ENCODE measurements around a stretch of chr10.

CAGE:
- cytosol, long polyA minus RNA: no peak
- cytosol, long polyA plus RNA: no peak
- long polyA plus RNA: no peak
- nucleus, long polyA minus RNA: no peak
- nucleus, long polyA plus RNA: no peak
Measured at GRCh38 chr10:59587292-59587491, 122.5 kb downstream of the SLC16A9 start.

CAGE:
- cytosol, long polyA minus RNA: no peak
- cytosol, long polyA plus RNA: no peak
- long polyA plus RNA: no peak
- nucleus, long polyA minus RNA: no peak
- nucleus, long polyA plus RNA: no peak
Measured at GRCh38 chr10:59704560-59704954, 5.1 kb downstream of the SLC16A9 start.

DNA sequence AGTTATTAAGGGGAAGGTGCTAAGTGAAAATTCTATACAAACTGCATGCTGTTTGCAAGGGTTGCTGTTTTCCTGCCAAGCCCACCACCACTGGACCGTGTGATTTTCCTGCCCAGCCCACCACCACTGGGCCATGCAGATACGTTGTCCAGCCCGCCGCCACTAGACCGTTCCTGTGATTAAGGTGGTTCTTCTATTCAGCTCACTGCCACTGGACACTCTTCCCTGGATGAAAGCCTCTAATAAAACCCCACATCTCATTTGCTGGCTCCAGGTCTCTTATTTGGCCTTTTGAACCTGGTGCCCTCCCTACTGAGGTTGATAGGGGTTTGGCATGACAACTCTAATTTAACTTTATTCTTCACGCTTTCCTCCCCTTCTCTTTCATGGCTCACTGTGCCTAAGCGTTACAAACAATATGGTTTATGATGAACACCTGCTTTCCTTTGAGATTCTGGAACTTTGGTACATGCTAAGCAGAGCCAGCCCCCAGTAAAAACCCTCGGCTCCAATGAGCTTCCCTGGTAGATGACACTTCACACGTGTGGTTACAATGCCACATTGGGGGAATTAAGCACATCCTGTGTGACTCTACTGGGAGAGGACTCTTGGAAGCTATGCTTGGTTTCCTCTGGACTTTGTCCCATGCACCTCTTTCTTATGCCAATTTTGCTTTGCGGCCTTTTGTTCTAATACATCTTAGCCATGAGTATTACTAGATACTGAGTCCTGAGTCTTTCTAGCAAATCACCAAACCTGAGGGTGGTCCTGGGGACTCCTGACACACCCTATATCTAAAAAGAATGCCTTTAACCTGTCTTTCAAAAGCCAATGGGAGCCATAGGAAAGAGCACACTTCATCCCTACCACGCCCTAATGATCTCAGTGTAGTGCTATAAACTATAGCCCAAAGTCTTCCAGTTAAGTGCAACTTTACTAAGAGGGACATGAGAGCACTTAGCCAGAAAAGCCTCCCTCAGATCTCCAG is 37.8 kb downstream of the CCDC6 start:
CAGE:
- cytosol, long polyA minus RNA: no peak
- cytosol, long polyA plus RNA: no peak
- long polyA plus RNA: no peak
- nucleus, long polyA minus RNA: no peak
- nucleus, long polyA plus RNA: no peak

DNA sequence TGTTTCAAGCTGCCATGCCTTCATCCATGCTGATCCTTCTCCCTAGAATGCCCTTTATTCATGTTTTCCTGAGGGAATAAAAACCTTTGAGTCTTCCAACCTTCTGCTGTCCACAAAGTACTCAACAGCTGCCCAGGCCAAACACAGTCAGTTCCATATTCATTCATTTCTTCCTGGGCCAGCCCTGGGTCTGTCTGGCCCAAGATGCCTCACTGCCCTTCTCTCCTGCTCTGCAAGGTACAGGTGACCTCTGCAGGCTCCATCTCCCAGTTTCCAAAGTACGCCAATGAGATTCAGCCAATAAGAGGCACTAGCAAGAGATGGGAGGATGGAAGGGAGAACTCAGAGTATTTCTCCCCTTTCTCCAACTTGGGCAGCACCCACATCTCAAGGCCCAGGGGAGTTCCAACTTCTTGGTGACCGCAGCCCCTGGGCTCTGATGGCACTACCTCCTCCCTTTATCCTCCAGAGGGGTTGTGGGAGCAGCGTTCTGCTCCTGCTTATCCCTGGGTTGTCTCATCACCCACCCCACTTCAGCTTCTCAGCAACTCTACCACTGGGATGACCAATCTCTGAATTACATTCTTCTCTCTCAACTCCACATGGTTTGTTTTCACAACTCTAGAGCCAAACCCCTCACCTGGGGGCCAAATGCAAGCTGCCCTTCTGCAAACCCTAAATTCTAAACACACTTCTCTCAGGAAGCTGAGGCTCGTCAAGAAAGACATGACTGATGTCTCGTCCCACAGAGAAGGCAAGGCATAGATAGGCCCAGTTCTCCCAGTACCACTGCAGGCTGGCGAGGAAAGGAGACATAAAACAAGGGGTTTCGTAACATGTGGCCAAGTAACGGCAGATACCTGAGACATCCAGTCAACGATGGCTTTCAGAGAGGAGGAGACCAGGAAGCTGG is 16.7 kb downstream of the CCDC6 start:
CAGE:
- cytosol, long polyA minus RNA: no peak
- cytosol, long polyA plus RNA: no peak
- long polyA plus RNA: no peak
- nucleus, long polyA minus RNA: no peak
- nucleus, long polyA plus RNA: no peak

CAGE:
- cytosol, long polyA minus RNA: no peak
- cytosol, long polyA plus RNA: no peak
- long polyA plus RNA: no peak
- nucleus, long polyA minus RNA: no peak
- nucleus, long polyA plus RNA: no peak
Measured at GRCh38 chr10:60141272-60141717, 234.9 kb upstream of the CCDC6 start.

DNA sequence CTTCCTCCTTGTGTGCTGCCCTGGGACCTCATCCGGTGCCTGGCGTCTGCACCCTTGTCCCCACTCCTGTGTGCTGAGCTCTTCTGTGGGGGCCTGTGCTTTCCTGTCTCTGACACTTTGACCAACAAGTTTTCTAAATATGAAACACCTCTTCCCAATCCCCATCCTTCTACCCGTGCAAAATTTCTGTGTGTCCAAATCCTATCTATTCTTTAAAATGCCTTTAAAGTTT is 239.6 kb downstream of the ANK3 start:
CAGE:
- cytosol, long polyA minus RNA: no peak
- cytosol, long polyA plus RNA: no peak
- long polyA plus RNA: no peak
- nucleus, long polyA minus RNA: no peak
- nucleus, long polyA plus RNA: no peak

DNA sequence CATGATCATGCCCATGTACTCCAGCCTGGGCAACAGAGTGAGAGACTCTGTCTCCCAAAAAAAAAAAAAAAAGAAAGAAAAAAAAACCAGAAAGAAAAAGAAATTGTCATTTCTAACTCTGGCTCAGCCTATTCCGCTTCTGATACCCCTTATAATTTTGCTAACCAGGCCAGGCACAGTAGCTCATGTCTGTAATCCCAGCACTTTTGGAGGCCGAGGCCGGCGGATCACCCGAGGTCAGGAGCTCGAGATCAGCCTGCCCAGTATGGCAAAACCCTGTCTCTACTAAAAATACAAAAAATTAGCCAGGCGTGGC is 213.4 kb downstream of the ANK3 start:
CAGE:
- cytosol, long polyA minus RNA: no peak
- cytosol, long polyA plus RNA: no peak
- long polyA plus RNA: no peak
- nucleus, long polyA minus RNA: no peak
- nucleus, long polyA plus RNA: no peak

CAGE:
- cytosol, long polyA minus RNA: no peak
- cytosol, long polyA plus RNA: no peak
- long polyA plus RNA: no peak
- nucleus, long polyA minus RNA: no peak
- nucleus, long polyA plus RNA: no peak
Measured at GRCh38 chr10:60362540-60363109, 27.1 kb downstream of the ANK3 start.

DNA sequence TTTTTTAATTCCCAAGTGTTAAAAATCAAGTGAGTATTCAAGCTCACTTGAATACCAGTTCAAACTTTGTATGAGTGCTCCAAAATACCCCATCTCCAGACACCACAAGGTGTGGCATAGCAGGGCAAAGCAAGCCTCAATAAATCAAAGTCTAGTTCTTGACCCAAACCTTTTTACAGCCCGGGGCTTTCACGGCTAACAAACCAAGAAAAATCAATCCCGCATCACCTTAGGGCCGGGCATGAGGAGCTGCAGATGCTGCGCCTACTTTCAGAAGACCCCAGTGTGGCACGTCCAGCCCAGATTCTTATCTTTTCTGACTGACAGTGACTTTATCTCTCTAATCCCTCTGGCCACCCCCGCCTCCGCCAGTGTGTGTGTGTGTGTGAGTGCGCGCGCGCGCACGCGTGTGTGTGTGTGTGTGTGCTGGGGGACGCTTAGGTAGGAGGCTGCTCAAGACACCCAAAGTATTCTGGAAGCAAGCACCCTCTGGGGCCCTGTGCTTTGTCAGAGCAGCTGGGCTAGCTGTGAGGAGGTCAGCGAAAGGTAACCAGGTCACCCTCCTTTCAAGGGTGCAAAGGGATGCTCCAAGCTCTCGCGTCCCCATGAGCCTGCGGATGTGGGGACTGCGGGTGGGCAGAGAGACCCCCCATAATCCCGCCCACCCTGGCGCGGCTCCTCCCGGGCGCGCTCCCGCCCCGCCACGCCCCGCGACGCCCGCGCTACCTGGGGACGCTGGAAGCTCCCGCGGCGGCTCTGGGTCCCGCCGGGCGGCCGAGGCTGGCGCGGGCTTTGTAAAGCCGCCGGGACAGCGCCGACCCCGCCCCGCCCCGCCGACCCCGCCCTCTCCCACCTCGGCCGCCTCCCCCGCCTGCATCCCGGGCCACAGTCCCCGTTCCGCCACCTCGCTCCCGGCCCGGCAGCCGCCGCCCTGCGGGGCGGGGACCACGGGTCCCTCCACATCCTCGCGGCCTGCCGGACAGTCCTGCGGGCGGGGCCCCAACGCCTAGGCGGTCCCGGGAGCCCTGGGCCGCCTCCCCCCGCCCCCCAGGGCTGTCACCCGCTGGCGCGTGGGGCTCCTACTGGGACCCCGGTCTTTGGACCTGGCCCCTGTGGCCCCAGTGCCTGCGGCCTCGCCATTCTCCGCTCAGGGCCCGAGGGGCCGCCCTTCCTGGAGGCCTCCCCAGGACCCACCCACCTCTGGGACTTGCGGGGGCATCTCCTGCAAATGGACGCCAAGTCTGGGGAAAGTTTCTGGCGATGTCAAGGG is 57.1 kb upstream of the RHOBTB1 start:
CAGE:
- cytosol, long polyA minus RNA: no peak
- cytosol, long polyA plus RNA: no peak
- long polyA plus RNA: no peak
- nucleus, long polyA minus RNA: no peak
- nucleus, long polyA plus RNA: no peak

DNA sequence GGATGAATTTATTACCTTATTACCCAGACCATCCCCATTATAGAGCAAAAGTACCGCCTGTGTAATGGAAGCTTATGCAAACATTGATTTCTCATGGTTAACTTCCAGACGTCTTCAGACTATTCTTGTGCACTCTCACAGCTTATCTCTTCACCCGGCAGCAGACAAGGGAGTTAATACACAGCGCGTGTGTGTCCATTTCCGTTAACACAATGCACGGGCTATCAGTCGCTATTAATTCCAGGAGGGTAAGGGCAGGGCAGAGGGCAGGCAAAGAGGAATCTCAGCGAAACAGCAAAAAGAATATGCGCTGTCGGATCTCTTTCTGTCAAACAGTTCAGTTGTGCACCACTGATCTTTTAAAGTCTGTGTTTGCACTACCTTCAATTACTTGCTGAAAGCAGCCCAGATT is 41.2 kb upstream of the CABCOCO1 start:
CAGE:
- cytosol, long polyA minus RNA: no peak
- cytosol, long polyA plus RNA: no peak
- long polyA plus RNA: no peak
- nucleus, long polyA minus RNA: no peak
- nucleus, long polyA plus RNA: no peak

GRCh38 chr10:61896956-61897403 is 4.5 kb upstream of the ARID5B start:
CAGE:
- cytosol, long polyA minus RNA: no peak
- cytosol, long polyA plus RNA: no peak
- long polyA plus RNA: no peak
- nucleus, long polyA minus RNA: no peak
- nucleus, long polyA plus RNA: no peak

DNA sequence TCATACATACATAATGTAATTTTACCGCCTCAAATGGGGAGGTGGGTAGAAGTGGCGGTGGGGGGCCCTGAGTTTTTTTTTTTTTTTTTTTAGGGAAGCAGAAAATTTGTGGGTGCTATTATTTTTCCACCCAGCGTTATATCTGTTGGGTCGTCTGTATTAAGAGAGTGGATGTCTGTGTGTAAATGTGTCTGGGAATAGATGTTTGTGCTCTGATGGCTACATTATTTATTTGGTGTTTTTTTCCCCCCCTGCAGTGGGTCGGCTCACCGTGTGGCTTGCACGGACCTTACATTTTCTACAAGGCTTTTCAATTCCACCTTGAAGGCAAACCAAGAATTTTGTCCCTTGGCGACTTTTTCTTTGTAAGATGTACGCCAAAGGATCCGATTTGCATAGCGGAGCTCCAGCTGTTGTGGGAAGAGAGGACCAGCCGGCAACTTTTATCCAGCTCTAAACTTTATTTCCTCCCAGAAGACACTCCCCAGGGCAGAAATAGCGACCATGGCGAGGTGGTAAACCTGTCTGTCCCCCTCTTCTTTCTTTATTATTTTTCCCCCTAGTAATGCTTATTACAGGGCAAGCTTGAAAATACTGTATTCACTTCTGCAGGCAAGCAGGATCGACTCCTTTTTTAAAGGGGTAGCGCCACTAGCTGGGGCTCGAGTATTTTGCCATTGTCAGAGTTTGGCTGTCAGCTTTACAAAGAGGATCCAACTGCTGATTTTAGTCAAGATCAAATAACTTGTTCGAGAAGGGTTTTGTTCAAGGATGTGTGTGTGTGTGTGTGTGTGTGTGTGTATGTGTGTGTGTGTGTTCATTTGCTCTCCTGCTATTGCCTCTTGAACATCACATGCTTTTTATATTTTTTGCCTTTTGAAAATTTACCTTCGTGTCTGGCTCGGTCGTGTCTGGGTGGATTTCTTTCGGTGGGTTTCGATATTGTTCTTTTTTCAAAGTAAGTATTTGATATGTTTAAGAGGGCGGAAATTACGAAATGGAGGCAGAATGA is 709 bp downstream of the ARID5B start:
CAGE:
- cytosol, long polyA minus RNA: no peak
- cytosol, long polyA plus RNA: no peak
- long polyA plus RNA: no peak
- nucleus, long polyA minus RNA: no peak
- nucleus, long polyA plus RNA: no peak

DNA sequence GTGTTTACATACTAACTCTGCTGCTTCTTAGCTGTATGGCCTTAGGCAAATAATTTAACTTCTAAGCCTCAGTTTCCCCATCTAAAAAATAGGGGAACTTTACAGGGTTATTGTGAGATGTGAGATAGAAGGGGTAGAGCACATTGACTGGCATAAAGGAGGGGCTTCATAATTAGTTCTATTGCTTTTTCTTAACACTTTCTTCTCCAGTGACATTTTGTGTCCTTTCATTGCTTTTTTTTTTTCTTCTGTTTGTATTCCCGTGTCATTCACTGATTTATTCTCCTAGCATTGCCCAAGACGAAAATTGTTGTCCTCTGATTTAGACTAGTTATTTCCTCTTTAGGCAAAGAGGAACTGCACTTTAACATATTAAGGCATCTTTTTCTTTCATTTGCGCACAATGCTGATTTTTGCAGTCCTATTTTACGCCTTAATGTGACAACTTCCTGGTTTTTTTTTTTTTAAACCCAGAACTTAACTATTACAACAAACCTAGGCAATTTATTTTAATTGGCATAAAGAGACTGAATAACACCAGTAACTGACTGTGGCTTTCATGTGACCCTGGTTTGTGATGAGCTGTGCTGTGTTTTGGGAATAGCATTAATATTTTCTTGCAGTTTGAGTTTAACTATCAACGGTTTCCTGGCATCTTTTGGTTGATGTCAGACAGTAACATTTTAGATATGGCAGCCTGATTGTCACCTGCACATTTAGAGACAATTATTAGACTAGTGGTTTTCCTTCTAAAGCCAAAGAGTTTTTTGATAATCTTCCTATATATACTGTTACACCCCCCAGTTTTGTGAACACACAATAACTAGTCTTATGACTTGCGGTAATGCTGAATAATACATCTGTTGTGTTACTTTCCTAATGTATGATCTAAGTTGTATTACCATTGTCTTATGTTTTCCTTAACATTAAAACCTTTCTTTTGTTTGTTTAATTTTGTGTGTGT is 39.8 kb downstream of the ARID5B start:
CAGE:
- cytosol, long polyA minus RNA: no peak
- cytosol, long polyA plus RNA: no peak
- long polyA plus RNA: no peak
- nucleus, long polyA minus RNA: no peak
- nucleus, long polyA plus RNA: no peak

DNA sequence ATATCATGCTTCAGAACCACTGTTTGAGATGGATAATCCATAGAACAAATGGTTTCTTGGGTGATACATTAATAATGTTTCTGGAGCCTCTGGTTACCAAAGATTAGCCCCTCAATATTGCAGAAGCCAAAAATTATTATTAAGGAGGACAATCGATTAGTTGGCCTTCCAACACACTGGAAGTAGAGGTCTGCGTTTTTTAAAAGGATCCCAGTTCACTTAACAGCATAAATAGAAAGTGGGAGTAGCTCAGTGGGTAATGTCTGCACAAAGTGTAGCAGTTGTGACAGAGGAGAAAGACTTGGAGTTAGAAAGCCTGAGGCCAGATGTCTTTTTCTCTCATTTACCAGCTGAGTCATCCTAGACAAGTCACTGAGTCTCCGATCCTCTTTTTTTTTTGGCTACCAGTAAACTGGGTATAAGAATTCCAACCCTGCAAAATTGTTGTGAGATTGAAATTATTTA is 73.7 kb downstream of the ARID5B start:
CAGE:
- cytosol, long polyA minus RNA: no peak
- cytosol, long polyA plus RNA: no peak
- long polyA plus RNA: no peak
- nucleus, long polyA minus RNA: no peak
- nucleus, long polyA plus RNA: no peak

CAGE:
- cytosol, long polyA minus RNA: no peak
- cytosol, long polyA plus RNA: no peak
- long polyA plus RNA: no peak
- nucleus, long polyA minus RNA: no peak
- nucleus, long polyA plus RNA: no peak
Measured at GRCh38 chr10:61992598-61993633, 91.4 kb downstream of the ARID5B start.

DNA sequence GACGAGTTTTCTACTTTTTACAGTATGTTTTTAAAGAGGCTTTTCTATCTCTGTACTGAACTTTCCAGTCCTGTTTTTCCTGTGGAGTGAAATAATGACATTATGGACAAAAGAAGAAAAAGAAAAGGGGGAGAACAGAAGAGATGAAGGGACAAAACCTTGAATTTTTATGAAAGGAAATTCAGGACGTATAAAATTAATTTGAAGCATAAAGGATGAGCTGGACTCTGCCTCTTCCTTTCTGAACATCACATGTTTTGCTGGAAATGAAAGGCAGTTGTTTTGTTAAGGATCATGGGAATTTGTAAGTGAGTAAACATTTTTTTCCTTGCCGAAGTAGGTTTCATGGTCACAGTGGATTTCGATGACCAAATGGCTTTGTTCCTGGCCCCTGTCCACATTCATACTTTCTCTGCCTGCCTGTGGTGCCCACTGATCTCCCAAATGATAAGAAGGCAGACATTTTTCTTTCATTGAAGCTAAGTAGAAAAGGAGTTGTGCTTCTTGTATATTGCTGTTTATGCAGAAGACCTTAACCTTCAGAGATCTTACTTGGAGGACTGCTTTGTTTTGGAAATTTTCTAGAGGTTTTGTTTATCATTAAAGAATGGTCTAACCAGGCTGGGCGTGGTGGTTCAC is 104.2 kb downstream of the ARID5B start:
CAGE:
- cytosol, long polyA minus RNA: no peak
- cytosol, long polyA plus RNA: no peak
- long polyA plus RNA: no peak
- nucleus, long polyA minus RNA: no peak
- nucleus, long polyA plus RNA: no peak

DNA sequence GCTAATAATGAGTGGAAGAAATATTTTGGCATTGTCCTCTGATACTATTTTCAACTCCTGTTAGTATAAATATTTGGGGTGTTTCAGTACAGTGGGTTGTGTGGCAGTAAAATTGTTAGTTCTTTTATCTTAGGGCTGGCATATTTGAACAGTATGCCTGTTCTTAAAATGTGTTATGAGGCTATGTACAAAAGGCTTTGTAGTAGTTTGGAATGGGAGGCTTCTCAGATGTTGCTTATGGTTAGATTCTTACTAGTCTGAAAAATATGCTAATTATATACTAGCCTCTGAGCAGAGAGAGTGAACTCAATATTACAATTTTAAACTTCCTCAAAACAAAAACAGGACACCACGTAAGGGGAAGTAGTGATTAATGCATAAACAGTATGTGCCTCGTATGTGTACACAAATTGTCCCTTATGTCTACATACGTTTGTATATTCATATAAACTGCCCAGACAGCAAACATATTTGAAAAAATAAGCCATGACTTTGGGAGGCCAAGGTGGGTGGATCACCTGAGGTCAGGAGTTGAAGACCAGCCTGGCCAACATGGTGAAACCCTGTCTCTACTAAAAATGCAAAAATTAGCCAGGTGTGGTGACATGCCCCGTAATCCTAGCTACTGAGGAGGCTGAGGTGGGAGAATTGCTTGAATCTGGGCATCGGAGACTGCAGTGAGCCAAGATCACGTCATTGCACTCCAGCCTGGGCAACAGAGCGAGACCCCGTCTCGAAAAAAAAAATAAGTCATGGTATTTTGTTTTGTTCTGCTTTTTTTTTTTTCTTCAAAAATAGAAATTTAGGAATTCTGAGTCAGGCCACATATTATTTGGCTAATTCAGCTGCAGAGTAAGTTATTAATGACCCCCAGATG is 115.5 kb downstream of the ARID5B start:
CAGE:
- cytosol, long polyA minus RNA: no peak
- cytosol, long polyA plus RNA: no peak
- long polyA plus RNA: no peak
- nucleus, long polyA minus RNA: no peak
- nucleus, long polyA plus RNA: no peak

GRCh38 chr10:62044593-62044856 is 143.0 kb downstream of the ARID5B start:
CAGE:
- cytosol, long polyA minus RNA: no peak
- cytosol, long polyA plus RNA: no peak
- long polyA plus RNA: no peak
- nucleus, long polyA minus RNA: no peak
- nucleus, long polyA plus RNA: no peak

GRCh38 chr10:62045116-62045410 is 143.6 kb downstream of the ARID5B start:
CAGE:
- cytosol, long polyA minus RNA: no peak
- cytosol, long polyA plus RNA: no peak
- long polyA plus RNA: no peak
- nucleus, long polyA minus RNA: no peak
- nucleus, long polyA plus RNA: no peak

CAGE:
- cytosol, long polyA minus RNA: no peak
- cytosol, long polyA plus RNA: no peak
- long polyA plus RNA: no peak
- nucleus, long polyA minus RNA: no peak
- nucleus, long polyA plus RNA: no peak
Measured at GRCh38 chr10:62045732-62046484, 144.4 kb downstream of the ARID5B start.